ENCODE measurements around a stretch of chr16.

DNA sequence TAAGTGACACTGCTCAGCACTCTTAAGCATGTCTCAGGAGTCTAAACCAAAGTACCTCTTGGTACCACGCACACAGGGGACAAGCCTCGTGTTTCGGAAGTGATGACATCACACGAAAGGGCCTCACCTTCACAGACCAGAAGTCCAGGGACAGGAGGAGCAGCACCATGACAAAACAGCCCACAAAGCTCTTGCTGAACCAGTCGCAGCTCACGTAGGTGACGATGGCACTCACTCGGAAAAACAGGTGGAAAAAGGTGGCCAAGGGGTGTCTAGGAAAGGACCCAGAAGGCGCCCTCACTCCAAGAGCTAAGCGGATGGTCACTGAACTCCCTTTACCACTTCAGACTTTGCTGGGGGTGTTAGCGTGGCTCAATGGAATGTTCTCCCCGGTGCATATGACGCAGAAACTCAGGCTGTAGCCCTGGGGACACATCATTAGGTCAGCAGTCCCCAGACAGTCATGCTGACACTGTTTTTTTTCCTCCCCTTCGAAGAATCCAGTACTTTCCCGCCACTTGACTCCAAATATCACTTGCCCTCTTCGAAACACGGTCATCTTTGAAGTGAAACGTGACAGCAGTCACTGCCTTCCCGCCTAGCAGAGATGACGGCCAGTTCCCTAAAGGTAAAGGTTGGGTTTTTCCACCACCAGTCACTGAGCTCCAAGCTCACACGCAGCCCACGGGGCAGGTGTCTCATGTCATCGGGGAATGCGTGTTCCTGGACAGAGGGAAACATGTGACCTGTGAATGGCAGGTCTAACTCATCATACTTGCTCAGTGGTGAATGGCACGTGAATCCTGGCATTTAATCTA, 31.4 kb downstream of the NUBP1 start:
- PRO-cap = no peak
- RAMPAGE, long total RNA, 2 experiments = no peak in any of the 2 experiments

GRCh38 chr16:10929696-10930296, 12.5 kb downstream of the DEXI start:
- PRO-cap = no peak
- RAMPAGE, long total RNA, 2 experiments = no peak in any of the 2 experiments

DNA sequence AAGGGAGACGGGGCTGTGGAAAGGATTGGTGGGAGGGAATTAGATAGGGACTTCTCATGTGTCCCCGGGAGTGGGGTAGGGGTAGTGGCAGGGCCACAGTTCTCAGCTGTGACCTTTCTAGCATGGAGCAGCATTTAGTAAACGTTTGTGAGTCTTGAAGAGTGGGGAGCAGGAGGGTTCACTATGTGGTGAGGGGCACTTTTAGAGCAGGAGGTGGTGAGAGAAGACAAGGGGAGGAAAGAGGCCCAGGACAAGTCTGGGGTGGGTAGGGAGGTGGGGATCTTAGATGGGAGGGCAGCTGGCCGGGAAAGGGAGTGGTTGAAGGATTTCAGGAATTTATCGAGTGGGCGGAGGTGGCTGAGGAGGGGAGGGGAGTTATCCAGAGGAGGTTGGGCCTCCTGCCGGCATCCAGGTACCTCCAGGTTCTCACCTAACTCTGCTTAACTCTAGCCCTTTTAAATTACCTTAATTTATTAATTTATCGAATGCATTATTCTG, 1.9 kb downstream of the CLEC16A start:
- PRO-cap = no peak
- RAMPAGE, long total RNA, 2 experiments = no peak in any of the 2 experiments

DNA sequence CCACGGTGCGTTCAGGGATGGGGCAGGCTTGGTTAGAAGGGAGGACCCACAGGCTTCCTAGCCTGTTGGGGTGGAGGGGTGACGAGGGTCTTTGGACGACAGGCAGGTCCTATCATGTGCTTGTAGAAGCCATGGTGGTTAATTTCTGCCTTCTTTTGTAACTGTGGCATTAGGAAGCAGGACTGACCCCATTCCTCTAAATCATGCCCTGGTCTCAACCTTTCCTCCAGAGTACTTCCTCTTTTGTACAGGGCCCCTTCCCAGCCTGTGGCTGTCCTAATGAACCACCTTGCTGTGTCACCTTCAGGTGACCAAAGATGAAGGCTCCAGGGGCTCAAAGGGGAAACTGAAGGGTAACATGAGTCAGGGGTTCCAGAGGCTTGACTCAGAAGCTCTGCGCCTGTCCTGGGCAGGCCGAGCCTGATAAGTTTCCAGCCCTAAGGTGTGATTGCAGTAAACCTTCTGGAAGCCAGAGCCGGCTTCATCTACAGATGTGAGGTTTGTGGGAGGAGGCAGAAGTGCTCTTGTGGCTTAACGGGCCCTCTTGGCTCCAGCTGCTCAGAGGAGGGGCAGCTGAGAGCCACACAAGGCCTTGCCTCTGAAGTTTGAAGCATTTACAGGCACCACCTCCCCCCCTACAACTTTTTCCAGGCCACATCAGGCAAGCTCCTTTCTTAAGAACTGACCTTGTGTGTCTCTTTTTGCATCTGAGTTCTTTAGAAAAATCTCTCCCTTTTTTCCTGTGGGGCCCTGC, 149.7 kb downstream of the CLEC16A start:
- PRO-cap = no peak
- RAMPAGE, long total RNA, 2 experiments = no peak in any of the 2 experiments

- PRO-cap = no peak
- RAMPAGE, long total RNA, 2 experiments = no peak in any of the 2 experiments
These were observed 124.3 kb downstream of the SOCS1 start for GRCh38 chr16:11131750-11132079.

DNA sequence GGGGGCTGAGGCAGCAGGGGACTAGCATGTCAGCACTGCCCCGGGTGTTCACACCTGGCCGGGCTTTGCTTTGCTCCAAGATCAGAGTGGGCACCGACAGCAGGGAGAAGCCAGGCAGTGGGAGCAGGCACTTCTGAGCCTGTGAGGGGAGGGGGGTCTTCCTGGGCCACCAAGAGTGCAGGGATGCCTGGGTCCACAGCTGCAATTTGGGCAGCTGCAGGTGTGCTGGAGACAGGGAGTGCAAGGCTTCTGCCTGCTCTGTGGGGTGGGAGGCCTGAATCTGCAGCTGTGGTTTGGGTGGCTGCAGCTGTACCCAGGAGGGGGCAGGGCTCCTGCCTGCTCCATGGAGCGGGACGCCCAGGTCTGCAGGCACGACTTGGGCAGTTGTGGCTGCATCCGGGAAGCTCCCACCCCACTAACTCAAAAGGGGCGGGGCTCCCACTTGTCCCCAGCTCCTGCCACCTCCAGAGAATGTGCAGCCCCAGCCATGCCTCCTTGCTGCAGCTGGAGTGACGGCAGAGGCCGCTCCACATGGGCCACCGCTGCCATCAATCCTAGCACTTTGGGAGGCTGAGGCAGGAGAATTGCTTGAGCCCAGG, 27.7 kb upstream of the PRM1 start:
- PRO-cap = no peak
- RAMPAGE, long total RNA, 2 experiments = no peak in any of the 2 experiments

DNA sequence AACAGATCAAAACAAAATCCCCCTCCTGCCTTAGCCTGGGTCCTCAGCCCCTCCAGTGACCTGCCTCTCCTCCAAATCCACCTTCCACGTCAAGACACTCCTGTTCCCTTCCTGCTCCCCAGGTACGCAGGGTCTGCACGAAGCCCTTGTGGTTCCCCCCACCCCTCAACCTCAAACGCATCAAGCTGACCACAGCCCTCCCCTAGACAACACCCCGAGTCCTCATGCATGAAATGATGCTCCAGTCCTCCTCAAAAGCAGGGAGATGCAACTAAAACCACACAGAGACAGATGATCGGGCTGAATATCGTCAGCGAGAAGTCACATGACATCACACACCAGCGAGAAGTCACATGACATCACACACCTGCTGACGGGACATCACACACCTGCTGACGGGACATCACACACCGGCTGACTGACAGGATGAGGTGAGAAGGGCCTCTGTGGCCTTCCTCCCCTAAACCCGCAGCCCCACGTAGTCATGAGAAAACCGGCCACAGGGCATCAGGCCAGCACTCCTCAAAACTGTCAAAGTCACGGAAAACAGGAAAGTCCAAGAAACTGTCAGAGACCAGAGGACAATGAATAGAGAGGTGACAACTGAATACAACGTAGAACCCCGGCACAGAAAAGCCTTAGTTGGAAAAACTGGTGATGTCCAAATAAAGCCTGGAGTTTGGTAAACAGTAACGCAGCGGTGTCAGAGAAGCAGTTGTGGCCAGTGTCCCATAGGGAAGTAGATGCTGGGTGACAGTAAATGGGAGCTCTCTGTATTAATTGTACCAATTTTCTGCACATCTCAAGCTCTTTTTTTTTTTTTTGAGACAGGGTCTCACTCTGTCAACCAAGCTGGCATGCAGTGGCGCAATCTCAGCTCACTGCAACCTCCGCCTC, 14.3 kb downstream of the LITAF start:
- PRO-cap = no peak
- RAMPAGE, long total RNA, 2 experiments = no peak in any of the 2 experiments

GRCh38 chr16:11583145-11583590, 3.6 kb downstream of the LITAF start:
- PRO-cap = no peak
- RAMPAGE, long total RNA, 2 experiments = no peak in any of the 2 experiments

- PRO-cap = unidirectional peak, minus-strand start at chr16:11632708
- RAMPAGE, long total RNA, 2 experiments = no peak in any of the 2 experiments
These were observed 35.8 kb upstream of the SNN start for GRCh38 chr16:11632250-11633090.

DNA sequence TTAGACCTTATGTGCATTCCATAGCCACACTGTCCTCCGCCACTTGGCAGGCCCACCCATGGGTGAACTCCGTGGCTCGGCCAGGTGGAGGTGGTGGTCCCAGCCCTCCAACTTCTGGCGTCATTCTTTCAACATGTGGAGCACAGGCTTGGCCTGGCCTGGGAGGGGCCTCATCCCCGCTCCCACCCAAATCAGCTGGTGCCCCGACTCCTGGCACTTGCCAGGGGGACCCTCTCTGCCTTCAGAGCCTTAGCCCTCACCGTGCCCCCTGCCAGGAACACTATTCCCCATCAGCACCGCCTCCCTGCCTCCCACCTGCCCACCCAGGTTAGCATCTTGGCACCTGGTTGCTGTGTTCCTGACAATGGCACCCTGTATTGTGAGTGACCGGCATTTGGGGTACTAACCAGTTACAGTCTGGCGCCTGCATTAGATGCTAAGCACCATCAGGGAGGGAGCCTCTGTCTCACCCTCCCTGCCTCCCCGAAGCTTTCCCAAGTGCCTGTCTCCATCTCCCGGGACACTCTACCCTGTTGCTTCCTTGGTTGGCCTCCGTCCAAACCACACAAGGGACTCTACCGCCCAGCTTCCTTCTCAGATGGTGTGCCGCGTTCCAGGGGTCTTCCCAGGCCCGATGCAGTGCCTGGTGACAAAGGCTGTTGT, 6.4 kb downstream of the SNN start:
- PRO-cap = no peak
- RAMPAGE, long total RNA, 2 experiments = no peak in any of the 2 experiments

- PRO-cap = no peak
- RAMPAGE, long total RNA, 2 experiments = no peak in any of the 2 experiments
These were observed 23.4 kb downstream of the SNN start for GRCh38 chr16:11691392-11692316.

- PRO-cap = no peak
- RAMPAGE, long total RNA, 2 experiments = no peak in any of the 2 experiments
These were observed 28.9 kb downstream of the SNN start for GRCh38 chr16:11697176-11697629.

DNA sequence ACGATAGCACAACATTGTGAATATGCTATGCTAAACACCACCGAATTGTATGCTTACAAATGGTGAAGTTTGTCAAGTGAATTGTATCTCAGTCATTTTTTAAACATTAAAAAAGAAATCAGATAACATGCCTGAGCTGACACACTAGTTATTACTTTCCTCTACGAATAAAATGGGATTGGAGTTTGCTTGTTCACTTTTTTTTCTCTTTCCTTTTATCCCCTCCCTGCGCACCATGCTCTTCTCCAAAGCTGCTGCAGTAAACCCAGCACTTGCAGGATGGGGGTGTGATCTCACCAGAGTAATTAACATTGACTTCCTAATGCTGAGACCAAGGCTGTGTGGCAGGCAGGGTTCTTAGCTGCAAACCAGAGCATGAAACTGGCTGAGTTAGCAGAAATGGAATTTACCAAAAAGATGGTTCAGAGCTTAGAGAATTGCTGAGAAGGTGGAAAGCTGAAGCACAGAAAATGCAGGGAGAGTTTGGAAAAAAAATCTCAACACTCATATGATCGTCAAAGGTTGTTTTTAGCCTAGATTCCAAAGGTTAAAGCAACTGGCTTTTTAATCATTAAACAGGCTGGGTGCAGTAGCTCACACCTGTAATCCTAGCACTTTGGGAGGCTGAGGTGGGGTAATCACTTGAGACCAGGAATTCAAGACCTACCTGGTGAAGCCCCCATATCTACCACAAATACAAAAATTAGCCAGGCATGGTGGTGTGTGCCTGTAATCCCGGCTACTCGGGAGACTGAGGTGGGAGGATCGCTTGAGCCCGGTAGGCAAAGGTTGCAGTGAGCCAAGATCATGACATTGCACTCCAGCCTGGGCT, 5.7 kb upstream of the TXNDC11 start:
- PRO-cap = no peak
- RAMPAGE, long total RNA, 2 experiments = no peak in any of the 2 experiments

DNA sequence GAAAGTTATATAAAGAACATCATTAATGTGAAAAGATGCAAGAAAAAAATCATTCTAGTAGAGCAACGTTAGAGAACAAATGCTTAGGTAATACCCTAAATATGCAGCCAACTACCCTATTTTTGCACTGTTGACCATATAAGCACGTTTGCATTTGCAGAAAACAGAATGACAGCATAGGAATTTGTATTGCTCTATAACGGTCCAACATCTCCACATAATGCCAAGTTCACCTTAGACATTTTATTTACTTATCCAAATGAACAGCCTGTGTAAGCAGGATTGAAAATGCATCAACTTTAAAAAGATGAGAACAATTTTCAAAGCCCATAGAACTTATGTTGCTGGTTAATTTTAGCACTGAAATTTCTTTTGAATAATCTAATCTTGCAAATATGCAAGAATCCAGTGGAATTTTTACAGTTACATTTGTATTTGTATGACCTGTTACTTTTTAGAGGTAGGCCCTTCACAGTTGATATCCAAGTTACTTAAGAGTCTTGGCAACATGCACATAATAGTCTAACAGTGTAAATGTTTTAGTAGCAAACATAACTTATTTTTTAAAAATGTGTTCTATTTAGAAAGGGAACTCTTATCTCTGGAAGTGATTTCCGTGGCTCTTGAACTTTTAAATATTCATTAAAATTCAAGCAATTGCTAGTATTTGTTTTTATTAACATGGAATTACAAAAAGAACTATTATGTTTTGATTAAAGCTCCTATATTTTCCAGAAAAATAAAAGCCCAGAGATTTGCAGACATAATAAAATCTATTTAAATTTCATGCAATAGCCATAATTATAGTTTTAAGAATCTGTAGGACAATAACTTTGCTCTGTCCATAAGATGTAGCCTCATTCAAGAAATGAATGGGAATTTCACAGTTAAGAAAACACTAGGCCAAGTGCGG, 19.3 kb upstream of the RSL1D1 start:
- PRO-cap = no peak
- RAMPAGE, long total RNA, 2 experiments = no peak in any of the 2 experiments

GRCh38 chr16:12030488-12031115, 54.1 kb downstream of the SNX29 start:
- PRO-cap = no peak
- RAMPAGE, long total RNA, 2 experiments = no peak in any of the 2 experiments

- PRO-cap = no peak
- RAMPAGE, long total RNA, 2 experiments = no peak in any of the 2 experiments
These were observed 103.6 kb downstream of the SNX29 start for GRCh38 chr16:12079962-12080653.

DNA sequence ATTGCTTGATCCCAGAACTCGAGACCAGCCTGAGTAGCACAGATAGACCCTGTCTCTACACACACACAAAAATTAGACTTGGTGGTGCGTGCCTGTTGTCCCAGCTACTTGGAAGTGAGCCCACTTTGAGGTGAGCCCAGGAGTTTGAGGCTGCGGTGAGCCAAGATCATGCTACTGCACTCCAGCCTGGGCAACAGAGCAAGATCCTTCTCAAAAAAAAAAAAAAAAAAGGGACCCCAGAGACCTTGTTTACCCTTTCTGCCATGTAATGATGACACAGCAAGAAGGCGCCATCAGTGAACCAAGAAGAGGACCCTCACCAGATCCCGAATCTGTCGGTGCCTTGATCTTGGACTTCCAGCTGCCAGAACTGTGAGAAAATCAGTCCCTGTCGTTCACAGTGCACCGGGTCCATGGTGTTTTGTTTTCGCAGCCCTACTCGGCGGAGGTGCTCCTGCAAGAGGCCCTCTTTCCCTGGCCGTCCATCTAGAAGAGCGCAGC, 115.1 kb downstream of the SNX29 start:
- PRO-cap = no peak
- RAMPAGE, long total RNA, 2 experiments = no peak in any of the 2 experiments

DNA sequence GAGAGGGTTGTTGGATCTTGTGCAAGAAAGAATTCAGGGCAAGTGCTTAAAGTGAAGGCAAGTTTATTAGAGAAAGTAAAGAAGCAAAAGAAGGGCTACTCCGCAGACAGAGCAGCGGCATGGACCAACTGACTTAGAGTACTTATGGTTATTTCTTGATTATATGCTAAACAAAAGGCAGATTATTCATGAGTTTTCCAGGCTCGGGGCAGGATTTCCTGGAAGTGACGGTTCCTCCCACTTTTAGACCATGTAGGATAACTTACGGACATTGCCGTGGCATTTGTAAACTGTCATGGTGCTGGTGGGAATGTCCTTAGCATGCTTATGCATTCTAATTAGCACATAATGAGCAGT, 164.8 kb downstream of the SNX29 start:
- PRO-cap = no peak
- RAMPAGE, long total RNA, 2 experiments = no peak in any of the 2 experiments

DNA sequence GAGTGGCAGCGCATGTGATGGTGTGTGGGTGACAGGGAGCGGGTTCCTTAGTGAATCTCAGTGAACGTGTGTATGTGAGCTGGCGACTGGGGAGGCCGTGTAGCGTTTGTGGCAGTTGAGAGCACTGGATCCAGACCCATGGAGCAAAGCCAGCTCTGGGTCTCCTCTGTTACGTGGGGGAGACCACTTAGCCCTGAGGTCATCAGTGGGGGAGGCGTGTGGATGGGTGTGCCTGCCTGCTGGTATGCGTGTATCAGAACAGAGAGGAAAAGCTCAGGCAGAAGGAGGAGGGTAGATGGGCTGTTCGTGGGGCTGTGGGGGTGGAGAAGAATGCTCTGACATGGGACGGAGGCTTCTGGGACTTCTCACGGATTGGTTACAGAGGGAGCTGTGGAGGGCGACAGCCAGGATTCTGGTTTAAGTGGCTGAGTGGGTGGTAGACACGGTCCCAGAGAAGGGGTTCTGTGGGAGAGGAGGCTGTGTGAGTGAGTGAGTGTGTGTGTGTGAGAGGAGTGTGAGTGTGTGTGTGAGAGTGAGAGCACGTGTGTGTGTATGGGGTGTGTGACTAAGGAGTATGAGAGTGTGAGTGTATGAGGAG, 193.8 kb downstream of the SNX29 start:
- PRO-cap = no peak
- RAMPAGE, long total RNA, 2 experiments = no peak in any of the 2 experiments

DNA sequence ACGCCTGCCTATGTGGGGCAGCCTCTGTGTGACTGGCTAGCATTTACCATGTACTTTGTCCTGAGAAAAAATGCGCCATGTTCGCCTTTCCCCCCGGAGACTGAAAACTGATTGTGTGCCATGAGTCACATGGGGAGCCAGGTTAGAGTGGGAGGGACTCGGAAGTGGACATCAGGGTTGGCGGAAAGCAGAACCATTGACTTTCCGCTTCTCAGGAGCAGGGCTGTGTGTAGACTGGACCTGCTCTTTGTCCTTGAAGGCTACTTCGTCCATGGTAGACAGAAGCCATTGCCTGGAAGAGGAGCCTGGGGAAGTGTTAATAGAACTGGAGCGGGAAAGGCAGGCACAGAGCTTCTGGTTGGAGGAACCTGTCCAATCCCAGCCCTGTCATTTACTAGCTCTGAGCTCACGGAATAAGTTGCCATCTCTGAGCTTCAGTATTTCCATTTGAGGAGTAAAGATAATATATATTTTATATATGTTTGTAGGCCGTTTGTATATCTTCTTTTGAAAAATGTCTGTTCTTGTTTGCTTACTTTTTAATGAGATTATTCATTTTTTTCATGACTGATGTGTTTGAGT, 235.7 kb downstream of the SNX29 start:
- PRO-cap = no peak
- RAMPAGE, long total RNA, 2 experiments = no peak in any of the 2 experiments

Measured in right atrium auricular region (tissue), 2 donors.